ENCODE measurements around a stretch of chr4.

GRCh38 chr4:183253284-183254187 lies 66.5 kb downstream of the CLDN22 start:
- RRBS, result no CpG with 5 or more reads among the region's 11 CpGs

GRCh38 chr4:183430562-183431099 lies 13.8 kb upstream of the CDKN2AIP start:
- RRBS, result no CpG with 5 or more reads among the region's 9 CpGs

GRCh38 chr4:183503553-183504041 lies 1.3 kb upstream of the ING2 start:
- RRBS, result no CpG with 5 or more reads among the region's 14 CpGs

DNA sequence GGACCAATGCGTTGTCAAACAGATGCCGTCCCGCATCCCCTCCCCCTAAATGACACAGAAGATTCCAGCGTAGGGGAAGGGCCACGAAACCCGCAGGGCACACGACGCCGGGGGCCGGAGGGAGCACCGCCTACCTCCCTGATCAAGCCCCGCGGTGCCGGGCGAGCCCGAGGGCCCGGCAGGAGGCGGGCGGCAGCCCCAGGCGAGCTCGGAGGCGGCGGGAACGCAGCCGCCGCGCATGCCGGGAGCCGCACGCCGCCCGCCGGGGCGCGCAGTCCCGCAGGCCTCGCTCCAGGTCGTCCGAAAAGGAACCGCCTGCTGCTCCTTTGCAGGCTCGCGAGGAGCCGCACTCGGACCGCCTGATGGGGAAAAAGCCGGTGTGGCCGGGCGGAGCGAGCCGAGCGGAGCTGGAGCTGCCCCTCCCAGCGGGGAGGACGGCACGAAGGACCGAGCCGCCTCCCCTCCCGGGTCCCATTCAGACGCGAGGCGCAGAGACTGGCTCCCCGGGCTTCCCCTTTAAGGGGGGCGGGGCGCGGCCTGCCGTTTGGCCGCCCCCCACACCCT lies 734 bp upstream of the ING2 start:
- RRBS, result under 1% methylated on average over 41 of the region's 66 CpGs

GRCh38 chr4:183540853-183542040 lies 36.4 kb downstream of the ING2 start:
- RRBS, result no CpG with 5 or more reads among the region's 22 CpGs

GRCh38 chr4:183619091-183619987 lies 39.6 kb downstream of the RWDD4 start:
- RRBS, result no CpG with 5 or more reads among the region's 27 CpGs

GRCh38 chr4:184383651-184384760 lies 90.3 kb downstream of the IRF2 start:
- RRBS, result 15% methylated on average over 1 of the region's 18 CpGs

- RRBS, result no CpG with 5 or more reads among the region's 13 CpGs
Observed at GRCh38 chr4:184401457-184402375, 72.6 kb downstream of the IRF2 start.

DNA sequence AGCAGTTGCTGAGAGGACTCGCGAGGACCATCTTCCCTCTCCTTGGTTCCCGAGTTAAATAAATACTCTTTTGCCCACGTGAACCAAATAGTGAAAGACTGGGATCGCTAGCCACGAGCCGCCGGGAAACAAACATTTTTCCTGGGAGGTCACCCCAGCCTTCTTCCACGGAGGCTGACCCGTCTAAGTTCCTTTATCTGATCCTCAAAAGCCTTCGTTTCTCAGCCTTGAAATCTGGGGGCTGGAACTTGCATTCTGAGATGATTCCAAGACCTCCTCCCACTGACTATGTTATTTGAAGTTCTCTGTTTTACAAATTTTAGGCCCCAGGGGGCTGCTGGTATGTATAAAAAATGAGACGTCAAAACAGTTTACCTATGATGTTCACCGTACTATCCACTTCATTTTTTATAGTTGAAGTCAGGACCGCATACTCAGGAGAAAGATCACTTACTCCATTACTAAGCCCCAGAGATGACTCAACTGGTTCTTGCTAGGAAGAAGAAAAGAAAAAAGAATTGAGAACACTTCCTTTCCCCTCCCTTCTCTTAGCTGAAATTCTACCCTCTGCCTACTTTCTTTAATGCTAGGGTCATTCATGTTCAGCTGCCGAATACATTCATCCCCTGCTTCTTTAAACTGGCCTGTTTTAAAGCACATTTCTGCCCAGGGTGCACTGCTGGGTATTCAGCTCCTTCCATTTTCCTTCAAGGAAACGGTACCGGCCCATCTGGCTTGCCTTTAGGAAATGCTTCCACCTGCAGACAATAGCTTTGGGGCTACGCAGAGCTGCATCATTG lies 66.4 kb downstream of the IRF2 start:
- RRBS, result no CpG with 5 or more reads among the region's 18 CpGs

- RRBS, result 89% methylated on average over 2 of the region's 15 CpGs
Observed at GRCh38 chr4:184409679-184410437, 64.5 kb downstream of the IRF2 start.

GRCh38 chr4:184472263-184472660 lies 2.1 kb downstream of the IRF2 start:
- RRBS, result 3% methylated on average over 3 of the region's 10 CpGs

DNA sequence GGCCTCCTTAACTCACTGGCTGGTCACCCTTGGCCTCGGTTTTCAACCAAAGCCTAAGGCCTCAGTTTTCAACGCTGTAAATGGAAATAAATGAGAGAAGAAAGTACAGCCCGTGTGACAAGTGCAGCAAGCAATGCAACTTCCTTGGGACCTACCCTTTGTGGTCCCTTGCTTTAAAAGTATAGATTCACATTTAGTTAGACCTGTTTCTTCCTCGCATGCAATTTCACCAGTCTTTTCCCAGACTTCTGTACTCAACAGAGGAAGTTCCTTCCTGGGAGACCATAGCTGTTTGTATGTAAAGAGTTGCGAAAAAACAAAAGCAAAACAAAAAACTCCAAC lies 1.1 kb upstream of the IRF2 start:
- RRBS, result no CpG with 5 or more reads among the region's 5 CpGs

- RRBS, result no CpG with 5 or more reads among the region's 4 CpGs
Observed at GRCh38 chr4:184666607-184666935, 17.0 kb downstream of the PRIMPOL start.

DNA sequence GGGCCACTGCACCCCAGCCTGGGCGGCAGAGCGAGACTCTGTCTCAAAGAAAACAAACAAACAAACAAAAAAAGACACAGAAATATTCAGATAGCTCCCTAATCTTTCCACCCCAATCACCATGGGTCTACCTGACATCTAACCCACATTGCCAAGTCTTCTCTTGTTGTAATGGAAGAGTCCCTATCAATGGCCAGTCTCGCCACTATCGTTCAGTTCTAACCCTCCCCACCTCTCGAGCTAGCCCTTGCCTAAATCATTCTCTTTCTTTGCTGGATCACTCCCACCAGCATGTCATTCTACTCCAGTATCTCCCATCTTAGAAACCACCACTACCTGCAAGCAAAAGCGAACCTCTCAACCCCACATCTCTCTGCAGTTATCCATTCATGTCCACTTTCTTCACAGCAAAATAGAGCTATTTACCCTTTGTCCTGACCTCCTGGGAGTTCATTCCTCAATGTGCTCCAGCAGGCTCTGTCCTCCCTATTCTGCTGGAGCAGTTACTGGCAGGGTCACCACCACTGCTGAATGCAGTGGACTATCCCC lies 16.2 kb upstream of the CENPU start:
- RRBS, result no CpG with 5 or more reads among the region's 6 CpGs

- RRBS, result no CpG with 5 or more reads among the region's 13 CpGs
Observed at GRCh38 chr4:184750717-184751623, 17.1 kb upstream of the CENPU start.

GRCh38 chr4:184760991-184761350 lies 27.1 kb upstream of the CENPU start:
- RRBS, result no CpG with 5 or more reads among the region's 4 CpGs

GRCh38 chr4:184782052-184782697 lies 43.6 kb downstream of the ACSL1 start:
- RRBS, result no CpG with 5 or more reads among the region's 6 CpGs

- RRBS, result no CpG with 5 or more reads among the region's 16 CpGs
Observed at GRCh38 chr4:184782698-184783305, 43.0 kb downstream of the ACSL1 start.

- RRBS, result no CpG with 5 or more reads among the region's 1 CpG
Observed at GRCh38 chr4:184785035-184785337, 40.8 kb downstream of the ACSL1 start.

GRCh38 chr4:184788427-184788839 lies 37.3 kb downstream of the ACSL1 start:
- RRBS, result no CpG with 5 or more reads among the region's 13 CpGs